Hair follicular keratinocyte (primary cell): ENCODE data around the genes SRMS and TNFRSF6B.

DNA sequence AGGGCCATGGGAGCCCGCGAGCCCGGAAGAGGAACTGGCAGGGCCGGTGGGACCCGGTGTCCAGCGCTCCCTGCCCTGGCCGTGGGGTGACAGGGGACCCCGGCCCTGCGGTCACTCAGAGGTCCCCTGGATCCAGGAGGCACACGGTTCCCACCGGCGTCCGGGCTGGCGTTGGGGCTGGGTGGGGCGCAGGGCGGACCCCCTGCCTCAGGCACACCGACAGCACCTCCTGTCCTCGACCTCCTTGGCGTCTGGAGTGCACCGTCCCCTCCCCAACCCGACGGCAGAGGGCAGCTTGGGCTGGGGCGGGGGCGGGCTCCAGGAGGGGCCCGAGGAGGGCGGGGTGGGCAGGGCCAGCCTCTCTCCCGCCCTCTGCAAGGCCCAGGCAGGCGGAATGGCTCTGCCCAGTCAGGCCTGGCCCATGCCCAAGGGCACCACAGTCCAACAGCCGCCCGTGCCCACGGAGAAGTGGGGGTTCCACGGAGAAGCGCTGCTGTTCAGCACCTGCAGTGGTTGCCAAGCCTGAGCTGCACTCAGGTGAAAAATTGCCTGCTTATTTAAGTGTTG lies at the start of gene SRMS:
SRMS (minus strand) TSS at position 260 of the 567 bp plus-strand sequence.
- RAMPAGE, long total RNA: no peak

DNA sequence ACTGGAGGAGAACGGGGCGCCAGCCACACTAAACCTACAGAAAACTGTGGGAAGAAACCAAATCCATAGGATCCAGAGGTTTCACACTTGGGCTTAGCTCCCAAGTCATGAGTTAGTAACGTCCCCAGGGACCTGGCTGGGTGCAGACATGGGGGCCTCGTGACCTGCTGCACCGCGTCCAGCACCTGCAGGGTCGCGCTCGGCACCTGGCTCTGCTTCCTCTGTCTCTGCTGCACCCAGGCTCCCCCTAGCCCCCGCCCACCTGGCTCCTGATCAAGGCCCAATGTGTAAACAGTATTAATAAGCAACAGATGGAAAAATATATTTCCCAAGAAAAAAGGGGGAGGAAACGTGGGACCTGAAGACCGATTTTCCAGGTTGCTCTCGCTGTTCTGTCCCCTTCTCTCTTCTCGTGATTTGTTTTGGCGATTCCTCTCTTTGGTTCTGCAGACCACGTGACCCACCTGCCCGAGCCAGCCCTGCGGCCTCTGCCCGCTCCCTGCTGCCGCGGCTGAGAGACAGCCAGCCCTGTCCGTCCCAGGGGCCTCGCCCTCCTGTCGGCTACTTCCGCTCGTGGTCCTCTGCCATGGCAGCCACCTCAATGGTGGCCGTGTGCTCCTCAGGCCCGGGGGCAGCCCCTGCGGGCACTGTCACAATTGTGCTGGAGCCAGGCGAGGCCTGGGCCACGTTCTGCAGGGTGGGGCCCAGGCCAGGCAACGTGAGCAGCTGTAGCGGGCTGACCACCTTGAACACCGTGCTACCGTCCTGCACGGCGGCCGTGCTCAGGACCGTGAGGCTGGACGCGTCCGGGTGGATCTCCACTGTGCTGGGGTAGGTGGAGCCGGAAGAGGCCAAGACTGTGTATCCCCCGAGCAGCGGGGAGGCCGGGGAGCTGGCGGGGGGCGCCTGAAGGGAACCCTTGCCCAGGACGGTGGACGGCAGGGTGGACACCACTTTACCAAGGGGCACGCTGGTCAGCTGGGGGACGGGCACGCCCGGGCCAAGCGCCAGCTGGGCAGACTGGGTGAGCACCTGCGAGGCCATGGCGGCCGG lies 15.8 kb upstream of the HELZ2 start:
- RAMPAGE, long total RNA: no peak

- RAMPAGE, long total RNA: no peak
These were observed 10.6 kb downstream of the STMN3 start for GRCh38 chr20:63642503-63643135.

DNA sequence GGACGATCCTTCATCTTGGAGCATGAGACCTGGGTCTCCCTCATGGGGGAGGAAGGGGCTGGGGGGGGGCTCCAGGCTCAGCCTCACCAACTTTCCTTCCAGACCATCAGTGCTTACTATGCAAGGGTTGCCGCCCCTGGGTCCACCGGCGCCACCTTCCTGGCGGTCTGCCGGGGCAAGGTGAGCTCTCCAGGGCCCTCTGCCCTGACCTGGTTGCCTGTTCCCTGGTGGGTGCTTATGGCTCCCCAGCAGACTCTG lies 7.6 kb upstream of the TNFRSF6B start:
- RAMPAGE, long total RNA: no peak

DNA sequence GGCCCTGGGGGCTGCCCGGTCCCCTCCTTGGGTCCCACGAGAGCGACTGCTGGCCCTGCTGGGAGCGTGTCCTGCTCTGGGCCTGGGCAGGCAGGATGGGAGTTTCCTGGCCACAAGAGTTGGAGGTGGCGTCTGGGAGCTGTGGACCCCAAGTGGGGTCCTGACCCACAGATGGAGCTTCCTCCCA lies 7.3 kb upstream of the TNFRSF6B start:
- RAMPAGE, long total RNA: no peak

- RAMPAGE, long total RNA: no peak
These were observed 5.1 kb upstream of the TNFRSF6B start for GRCh38 chr20:63691207-63691879.

DNA sequence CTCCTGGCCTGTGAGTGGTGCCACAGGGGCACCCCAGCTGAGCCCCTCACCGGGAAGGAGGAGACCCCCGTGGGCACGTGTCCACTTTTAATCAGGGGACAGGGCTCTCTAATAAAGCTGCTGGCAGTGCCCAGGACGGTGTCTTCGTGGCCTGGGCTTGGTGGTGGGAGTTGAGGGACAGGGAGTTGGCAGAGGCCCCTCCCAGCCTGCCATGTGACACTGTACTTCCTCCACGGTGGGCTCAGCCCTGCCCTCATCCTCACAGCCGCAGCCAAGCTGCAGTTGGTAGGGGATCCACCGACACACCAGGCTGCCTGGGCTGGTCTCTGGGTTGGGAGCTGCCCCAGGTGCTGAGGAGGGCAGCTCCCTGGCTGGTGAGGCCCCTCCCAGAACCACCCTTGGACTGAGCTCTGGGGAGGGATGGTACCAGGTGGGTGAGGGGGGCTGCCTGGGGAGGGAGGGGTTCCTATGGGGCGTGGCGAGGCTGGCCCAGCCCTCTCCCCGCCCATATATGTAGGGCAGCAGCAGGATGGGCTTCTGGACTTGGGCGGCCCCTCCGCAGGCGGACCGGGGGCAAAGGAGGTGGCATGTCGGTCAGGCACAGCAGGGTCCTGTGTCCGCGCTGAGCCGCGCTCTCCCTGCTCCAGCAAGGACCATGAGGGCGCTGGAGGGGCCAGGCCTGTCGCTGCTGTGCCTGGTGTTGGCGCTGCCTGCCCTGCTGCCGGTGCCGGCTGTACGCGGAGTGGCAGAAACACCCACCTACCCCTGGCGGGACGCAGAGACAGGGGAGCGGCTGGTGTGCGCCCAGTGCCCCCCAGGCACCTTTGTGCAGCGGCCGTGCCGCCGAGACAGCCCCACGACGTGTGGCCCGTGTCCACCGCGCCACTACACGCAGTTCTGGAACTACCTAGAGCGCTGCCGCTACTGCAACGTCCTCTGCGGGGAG lies at the start of gene TNFRSF6B:
TNFRSF6B (plus strand) TSS at position 540 of the 946 bp plus-strand sequence.
- RAMPAGE, long total RNA: start-site peak on the plus strand centred at position 554 of the sequence, 34 bp wide, 989 and 499 reads in 2 replicates

DNA sequence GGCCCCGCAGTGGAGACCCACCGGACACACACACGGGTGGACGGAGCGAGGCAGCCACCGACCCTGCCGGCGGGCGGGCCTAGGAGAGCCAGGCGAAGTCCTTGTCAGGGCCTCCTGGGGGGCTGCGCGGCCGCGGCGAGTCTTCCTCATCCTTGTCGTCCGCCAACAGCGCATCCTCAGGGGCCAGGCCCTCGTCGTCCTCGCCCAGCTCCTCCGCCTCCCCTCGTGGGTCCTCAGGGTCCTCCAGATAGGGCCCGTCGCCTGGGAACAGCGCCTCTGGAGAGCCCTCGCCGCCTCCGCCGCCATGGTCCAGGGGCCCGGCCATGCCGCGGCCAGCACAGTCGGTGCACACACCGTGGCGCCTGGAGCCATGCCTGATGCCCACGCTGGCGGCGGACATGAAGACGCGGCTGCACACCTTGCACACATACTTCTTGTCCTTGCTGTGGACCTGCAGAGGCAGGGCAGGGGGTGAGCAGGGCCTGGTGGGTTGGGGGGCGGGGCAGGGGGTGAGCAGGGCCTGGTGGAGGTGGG lies 7.3 kb downstream of the SLC2A4RG start:
- RAMPAGE, long total RNA: no peak

DNA sequence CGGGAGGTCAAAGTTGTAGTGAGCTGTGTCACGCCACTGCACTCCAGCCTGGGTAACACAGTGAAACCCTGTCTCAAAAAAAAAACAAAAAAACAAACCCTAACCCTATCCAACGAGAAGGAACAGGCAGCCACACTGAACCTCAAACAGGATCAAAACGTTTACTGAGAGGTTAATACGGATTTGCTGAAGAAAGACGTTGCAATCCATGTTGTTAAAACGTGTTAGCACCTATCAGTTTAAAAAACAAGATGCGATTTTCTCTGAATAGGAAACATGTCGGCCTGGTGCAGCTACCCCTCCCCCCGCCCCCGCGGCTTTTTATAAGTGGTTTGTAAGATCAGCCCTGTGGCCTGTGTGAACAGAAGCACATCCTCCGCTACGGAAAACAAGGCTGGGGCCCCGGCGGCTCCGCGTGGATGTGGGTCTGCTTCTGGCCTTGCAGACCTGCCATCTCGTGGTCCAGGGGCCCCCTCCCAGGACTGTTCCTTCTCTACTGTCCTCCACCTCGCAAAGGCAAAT lies 11.3 kb downstream of the SLC2A4RG start:
- RAMPAGE, long total RNA: no peak

DNA sequence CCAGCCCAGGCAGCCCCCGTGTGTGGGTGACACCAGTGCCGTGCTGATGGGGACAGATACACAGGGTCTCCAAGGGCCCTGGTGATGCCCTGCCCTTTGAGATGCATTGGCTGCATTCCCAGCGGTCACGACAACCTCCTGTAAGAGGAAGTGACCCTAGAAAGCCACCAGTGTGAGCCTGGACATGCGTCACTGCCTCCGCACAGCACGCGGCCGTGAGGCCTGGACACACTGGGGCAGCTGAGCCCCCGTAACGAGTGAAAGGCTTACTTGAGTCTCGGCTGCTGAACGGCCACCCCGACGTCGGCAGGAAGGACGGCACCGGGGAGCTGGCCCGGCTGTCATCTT lies 41.5 kb downstream of the ZBTB46 start:
- RAMPAGE, long total RNA: no peak

DNA sequence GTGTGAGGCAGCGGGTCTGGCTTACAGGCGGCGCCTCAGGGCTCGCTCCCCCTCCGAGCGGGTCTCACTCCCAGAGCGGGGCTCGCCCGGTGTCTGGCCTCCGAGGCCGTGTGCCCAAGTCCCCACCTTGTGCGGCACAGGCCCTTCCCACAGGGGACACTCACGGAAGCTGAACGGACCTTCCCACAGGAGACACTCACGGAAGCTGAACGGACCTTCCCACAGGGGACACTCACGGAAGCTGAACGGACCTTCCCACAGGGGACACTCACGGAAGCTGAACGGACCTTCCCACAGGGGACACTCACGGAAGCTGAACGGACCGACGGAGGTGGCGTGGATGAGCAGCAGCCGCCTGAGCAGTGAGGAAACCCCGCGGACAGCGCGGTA lies 23.3 kb downstream of the ZBTB46 start:
- RAMPAGE, long total RNA: no peak

DNA sequence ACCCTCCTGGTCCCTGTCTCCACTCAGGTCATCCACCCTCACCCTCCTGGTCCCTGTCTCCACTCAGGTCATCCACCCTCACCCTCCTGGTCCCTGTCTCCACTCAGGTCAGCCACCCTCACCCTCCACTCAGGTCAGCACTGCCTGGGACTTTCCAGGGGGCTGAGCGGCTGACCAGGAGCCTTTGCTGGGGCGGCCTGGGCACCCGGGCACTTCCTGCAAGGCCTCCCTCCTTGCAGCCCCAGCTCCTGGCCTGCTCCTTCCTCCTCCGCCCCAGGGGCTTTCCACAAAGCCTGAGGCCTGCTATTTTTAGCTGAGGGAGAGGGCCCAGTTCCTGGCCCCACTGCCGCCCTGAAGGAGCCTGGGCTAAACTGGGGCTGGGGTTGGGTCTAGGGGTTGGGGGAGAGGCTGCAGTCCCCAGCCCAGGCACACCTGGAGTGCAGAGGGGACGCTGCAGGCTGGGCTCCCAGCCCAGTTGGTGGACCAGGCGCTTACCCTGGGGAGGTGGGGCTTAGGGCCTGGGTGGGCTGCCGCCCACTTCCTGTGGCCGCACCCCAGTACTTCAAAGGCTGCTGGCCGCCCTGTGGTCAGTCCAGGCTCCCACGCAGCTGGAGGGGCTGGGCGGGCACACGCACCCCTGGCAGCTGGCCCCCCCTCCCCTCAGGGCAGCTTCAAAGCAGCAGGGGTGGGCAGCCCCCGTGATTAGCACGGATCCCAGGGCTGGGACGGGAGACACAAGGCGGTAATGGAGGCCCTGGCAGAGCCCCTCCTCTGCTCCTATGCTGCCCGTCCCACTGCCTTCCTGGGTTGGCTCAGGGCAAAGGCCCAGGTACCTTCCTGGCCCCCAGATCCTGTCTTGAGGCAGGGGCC lies 7.2 kb upstream of the ABHD16B start:
- RAMPAGE, long total RNA: no peak

GRCh38 chr20:63854733-63855689 lies 6.3 kb upstream of the ABHD16B start:
- RAMPAGE, long total RNA: no peak

- RAMPAGE, long total RNA: no peak
These were observed 10.4 kb upstream of the DNAJC5 start for GRCh38 chr20:63884518-63884905.

GRCh38 chr20:63897807-63898466 lies 3.0 kb downstream of the DNAJC5 start:
- RAMPAGE, long total RNA: no peak

DNA sequence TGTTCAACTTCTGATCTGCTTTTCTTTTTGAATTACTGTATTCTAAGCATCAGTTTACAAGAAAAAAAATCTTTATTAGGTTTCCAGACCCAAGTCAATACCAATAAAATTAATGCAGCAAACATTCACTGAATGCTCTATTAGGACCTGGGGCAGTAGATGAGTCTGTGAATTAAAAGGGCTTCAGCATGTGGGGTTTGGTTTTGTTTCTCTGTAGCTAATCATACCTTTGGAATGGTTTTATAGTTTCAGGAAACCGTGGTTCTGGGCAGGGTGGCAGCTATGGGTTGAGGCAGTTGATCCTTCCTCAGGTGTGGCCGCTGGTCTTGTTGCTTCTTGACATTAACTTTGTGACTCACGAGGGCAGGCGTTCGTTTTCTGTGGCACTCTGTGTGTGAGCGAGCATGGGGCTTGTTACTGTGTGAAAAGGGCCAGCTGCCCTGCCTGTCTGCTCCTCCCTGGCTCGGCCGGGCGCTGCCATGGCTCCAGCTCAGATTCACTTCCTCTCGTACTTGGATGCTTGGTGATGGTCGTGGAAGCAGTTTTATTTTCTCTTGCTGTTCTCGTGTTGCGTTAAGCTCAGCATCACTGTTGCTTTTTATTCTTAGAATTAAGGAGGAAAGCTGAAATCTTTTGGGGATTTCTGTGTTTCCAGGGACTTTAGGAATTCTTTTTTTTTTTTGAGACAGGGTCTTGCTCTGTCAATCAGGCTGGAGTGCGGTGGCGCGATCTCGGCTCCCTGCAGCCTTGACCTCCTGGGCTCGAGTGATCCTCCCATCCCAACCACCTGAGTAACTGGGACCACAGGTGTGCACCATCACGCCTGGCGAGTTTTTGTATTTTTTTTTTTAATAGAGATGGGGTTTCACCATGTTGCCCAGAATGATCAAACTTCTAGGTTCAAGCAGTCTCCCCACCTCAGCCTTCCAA lies 16.3 kb downstream of the DNAJC5 start:
- RAMPAGE, long total RNA: no peak

- RAMPAGE, long total RNA: no peak
These were observed 15.9 kb downstream of the UCKL1 start for GRCh38 chr20:63940129-63940913.

DNA sequence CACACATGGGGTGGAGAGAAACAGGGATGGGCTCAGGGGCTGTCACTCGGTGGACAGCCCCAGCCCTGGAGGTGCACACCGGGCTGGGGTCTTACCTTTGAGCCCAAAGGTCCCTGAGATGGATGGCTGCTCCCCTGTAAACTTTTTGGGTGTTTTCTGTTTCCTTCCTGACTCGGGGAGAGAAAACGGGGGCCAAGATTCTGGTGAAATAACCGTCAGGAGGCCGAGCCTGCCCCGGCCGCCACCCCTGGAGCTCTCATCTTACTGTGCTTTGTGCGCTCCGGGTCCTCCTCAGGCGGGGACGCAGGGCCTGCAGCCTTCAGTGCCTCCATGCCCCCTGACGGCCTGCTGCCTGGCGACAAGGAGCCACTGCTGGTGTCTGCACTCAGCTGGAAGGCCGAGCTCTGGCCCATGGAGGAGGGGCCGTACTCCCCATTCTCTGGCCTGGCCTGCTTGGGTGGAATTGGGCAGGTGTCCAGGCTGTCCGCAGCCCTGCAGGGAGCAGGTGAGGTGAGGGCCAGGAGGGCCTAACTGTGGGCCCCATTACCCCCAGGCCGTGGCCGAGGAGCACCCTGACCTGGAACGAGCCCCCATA lies 5.4 kb downstream of the ZNF512B start:
- RAMPAGE, long total RNA: no peak

- RAMPAGE, long total RNA: no peak
These were observed 752 bp downstream of the ZNF512B start for GRCh38 chr20:63968880-63969476.

DNA sequence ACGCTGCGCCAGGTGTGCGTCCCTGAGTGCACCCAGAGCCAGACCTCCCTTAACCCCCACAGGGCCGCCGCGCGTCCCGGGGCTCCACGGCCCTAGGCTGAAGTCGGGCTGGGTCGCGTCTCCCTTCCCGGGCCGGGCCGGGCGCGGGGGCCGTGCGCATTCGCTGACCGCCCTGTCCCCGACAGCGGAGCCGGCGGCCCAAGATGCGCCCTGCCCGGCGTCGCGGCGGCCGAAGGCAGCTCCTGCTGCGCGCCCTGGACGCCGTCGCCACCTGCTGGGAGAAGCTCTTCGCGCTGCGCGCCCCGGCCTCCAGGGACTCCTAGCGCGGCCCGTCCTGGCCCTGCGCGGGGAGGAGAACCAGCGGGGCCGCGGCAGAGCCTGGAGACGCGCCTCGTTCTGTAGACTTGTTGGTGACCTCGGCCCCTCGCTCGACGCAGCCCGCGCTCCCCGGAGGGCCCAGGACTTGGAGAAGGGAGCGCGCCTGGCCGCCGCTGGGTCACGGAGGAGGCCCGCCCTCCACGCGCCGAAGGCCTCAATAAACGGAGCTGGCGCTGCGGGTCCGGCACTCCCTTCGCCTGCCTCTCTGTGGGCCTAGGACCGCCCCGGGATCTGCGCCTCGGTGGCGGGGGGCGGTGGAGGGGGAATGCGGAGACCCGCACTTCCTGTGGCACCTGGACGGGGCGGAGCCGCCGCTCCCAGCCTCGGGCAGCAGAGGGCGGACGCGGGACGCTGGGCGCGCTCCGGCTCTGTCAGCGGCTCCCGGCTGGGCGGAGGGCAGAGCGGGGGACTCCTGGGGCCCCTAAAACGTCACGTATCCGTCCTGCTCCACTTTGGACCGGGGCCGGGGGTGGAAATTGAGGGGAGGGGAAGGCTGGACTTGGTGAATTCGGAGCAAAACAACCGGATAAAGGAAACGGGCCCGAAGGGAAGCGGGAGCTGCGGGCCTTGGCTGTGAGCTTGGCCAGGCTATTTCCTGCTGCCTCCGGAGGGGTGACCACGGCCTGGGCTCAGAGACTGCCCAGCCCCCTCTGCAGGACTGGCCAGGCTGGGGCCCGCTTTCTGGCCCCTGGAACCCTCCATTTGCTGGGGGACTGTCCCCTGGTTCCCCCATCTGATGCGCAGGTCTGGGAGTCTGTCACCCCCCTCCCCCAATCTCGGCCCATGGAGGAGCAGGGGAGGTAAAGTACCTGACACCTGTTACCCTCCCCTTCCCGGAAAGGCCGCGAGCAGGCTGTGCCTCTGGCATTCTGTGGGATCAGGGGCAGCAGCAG lies 2.9 kb downstream of the C20orf204 start:
- RAMPAGE, long total RNA: no peak